ENCODE results near the genes PDX1 and SLC46A3.

DNA sequence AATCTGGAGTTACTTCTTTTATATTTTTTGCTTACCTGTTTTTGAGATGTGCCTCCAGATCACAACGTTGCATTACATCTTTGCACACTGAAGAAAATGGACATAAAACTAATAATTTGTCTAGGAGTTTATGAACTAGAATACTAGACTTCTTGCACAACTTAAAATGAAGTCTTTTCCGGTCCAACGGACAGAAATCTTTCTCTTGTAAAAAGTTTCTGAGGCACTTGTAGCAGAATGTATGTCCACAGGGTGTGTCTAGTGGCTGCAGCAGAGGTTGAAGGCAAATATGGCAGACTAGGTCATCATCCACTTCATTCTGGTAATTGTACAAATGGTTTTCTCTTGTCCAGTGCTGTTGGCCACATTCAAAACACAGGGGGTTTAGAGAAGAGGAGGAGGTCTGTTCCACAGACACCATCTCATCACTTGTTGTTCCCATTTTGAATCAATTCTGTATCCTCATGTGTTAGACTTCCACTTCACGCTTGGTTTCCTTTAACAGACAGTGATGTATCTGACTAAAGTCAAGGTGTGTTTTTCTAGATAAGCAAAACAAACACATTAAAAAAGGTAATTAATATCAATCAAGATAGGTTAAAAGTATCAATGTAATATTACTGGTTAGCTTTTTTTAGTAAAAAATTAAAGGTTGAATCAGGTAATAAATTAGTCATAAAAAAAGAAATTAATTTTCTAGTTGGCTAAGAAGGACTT lies 38.9 kb downstream of the LNX2 start:
- PRO-cap: no peak
- RAMPAGE, long total RNA, 2 experiments: no peak in any of the 2 experiments

DNA sequence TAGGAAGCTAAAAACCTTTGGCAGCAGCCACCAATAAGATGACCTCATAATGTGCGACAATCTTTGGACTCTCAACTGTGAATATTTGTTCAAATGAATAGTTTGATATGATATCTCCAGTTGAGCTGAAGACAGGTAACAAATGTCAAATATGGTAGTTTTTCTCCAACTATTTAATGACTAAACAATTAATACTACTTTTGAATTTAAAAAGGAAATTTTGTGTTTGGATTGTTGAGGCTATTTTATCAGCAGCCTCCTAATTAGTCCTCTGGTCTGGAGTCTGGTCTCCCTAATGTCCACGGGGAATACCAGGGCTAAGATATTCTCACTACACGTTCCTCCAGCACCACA lies 51.0 kb upstream of the PDX1 start:
- PRO-cap: no peak
- RAMPAGE, long total RNA, 2 experiments: no peak in any of the 2 experiments

DNA sequence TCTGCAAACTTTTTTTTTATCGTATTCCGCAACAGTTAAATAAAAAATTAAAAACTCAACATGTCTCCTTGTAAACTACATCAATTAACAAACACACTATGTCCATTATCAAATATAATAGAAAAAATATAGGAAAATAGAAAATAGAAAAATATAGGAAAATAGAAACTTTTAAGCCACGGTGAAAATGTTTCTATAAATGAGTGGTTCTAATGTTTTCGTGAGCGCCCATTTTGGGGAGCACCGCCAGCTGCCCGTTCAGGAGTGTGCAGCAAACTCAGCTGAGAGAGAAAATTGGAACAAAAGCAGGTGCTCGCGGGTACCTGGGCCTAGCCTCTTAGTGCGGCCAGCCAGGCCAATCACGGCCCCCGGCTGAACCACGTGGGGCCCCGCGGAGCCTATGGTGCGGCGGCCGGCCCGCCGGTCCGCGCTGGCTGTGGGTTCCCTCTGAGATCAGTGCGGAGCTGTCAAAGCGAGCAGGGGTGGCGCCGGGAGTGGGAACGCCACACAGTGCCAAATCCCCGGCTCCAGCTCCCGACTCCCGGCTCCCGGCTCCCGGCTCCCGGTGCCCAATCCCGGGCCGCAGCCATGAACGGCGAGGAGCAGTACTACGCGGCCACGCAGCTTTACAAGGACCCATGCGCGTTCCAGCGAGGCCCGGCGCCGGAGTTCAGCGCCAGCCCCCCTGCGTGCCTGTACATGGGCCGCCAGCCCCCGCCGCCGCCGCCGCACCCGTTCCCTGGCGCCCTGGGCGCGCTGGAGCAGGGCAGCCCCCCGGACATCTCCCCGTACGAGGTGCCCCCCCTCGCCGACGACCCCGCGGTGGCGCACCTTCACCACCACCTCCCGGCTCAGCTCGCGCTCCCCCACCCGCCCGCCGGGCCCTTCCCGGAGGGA lies at the start of gene PDX1:
PDX1 (plus strand) TSS at position 450 of the 897 bp plus-strand sequence.
- PRO-cap: no peak
- RAMPAGE, long total RNA, 2 experiments: no peak in any of the 2 experiments

DNA sequence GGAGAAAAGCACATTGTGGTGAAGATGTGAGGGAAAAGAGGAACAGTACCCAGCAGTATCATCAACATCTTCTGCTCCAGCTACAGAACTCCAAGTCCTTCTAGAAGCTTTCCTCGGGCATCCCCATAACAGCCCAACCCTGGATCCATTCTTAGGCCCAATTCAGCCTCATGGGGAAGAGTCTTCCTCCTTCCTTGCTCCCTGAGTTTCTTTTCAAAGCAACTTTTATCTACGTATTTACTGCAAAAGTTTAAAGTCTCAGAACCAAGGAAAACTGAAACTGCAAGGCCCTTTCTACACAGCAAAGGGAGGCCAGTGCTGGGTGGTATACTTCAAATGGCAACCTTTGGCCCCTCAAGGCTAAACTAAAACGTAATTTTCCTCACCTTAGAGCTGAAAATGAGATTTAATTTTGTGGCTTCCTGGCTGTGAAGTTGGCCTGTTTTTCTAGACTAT lies 5.7 kb downstream of the CDX2 start:
- PRO-cap: no peak
- RAMPAGE, long total RNA, 2 experiments: no peak in any of the 2 experiments

- PRO-cap: no peak
- RAMPAGE, long total RNA, 2 experiments: no peak in any of the 2 experiments
These were observed 6.0 kb upstream of the CDX2 start for GRCh38 chr13:27975101-27975578.

- PRO-cap: no peak
- RAMPAGE, long total RNA, 2 experiments: no peak in any of the 2 experiments
These were observed 9.0 kb upstream of the CDX2 start for GRCh38 chr13:27977785-27978933.

DNA sequence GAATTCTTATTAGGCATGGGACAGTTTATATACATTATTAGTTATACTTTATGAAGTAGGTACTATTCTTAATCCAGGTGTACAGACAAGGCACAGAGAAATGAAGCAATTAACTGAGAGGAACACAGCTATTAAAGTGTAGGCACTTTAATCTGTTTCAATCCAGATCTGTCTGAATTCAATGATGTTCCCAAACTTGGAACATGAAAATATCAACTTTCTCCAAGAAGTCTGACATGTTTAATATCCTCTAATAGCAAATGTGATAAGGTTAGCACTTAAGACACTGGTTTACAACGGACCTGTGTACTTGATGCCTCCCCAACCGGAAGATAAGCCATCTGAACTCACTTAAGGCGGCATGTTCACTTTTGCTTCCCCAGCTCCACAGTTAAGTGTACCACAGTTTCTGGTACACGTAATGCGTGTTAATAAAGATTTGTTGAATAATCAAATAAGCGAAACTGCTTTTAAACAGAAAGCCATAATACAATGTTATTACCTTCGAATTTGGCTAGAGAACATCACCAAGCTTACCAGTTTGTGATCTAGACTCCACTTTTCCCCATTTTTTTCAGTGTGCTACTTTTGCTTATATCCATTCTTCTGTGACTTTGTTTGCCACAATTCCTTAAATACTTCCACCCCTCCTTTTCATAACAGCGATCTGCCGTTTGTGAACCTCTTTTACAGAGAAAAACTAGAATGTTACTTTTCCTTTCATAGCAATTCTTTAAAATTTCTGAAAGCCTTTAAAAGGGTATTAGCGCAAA lies 1.4 kb upstream of the PAN3 start:
- PRO-cap: no peak
- RAMPAGE, long total RNA, 2 experiments: no peak in any of the 2 experiments

DNA sequence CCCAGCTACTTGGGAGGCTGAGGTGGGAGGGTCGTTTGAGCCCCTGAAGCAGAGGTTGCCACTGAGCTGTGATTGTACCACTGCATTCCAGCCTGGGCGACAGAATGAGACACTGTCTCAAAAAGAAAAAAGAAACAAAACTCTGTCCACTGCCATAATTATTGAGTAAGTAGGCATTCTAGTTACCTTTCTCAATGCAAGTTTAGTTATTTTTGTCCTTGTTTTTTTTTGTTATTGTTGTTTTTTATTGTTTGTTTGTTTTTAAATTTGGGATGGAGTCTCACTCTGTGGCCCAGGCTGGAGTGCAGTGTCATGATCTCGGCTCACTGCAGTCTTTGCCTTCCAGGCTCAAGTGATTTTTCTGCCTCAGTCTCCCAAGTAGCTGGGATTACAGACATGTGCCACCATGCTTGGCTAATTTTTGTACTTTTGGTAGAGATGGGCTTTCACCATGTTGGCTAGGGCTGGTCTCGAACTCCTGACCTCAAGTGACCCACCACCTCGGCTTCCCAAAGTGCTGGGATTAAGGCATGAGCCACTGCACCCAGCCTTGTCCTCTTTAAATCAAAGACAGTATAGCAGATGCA lies 57.0 kb downstream of the PAN3 start:
- PRO-cap: no peak
- RAMPAGE, long total RNA, 2 experiments: no peak in any of the 2 experiments

GRCh38 chr13:28215158-28216168 lies 77.1 kb downstream of the PAN3 start:
- PRO-cap: no peak
- RAMPAGE, long total RNA, 2 experiments: no peak in any of the 2 experiments

GRCh38 chr13:28256028-28256675 lies 117.8 kb downstream of the PAN3 start:
- PRO-cap: no peak
- RAMPAGE, long total RNA, 2 experiments: start-site peak on the plus strand in 1 of 2 experiments, at chr13:28256182-28256529 at its widest, 7 reads per replicate

- PRO-cap: no peak
- RAMPAGE, long total RNA, 2 experiments: start-site peak on the minus strand in 1 of 2 experiments, at chr13:28427181-28427266 at its widest, 6 reads per replicate
These were observed 67.9 kb downstream of the FLT1 start for GRCh38 chr13:28427001-28427379.

- PRO-cap: no peak
- RAMPAGE, long total RNA, 2 experiments: no peak in any of the 2 experiments
These were observed 25.3 kb downstream of the POMP start for GRCh38 chr13:28684276-28684621.

- PRO-cap: unidirectional peak, plus-strand start at chr13:28718507; bidirectional peak, plus-strand start at chr13:28719126, minus-strand start at chr13:28718884
- RAMPAGE, long total RNA, 2 experiments: start-site peak on the minus strand in 2 of 2 experiments, at chr13:28718937-28718987 at its widest, 28 to 70 reads per replicate
These were observed at the start of gene SLC46A3 for GRCh38 chr13:28718056-28719345. TSS of gene SLC46A3 (minus strand) at chr13:28718970.

GRCh38 chr13:29126147-29126604 lies 306.0 kb downstream of the MTUS2 start:
- PRO-cap: no peak
- RAMPAGE, long total RNA, 2 experiments: no peak in any of the 2 experiments

DNA sequence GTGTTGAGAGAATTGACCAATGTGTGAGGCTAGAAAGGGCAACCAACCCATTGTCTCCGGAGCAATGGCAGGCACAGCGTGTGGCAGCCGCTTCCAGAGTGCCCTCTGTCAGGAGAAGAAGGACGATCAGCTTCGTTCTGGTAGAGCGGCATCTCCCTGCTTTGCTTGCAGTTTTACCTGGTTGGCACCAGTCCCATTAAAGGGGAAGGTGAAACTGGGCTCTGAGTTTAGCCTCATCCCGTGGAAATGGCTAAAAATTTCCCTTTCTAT lies 81.4 kb upstream of the SLC7A1 start:
- PRO-cap: no peak
- RAMPAGE, long total RNA, 2 experiments: no peak in any of the 2 experiments

GRCh38 chr13:29810365-29811063 lies 39.9 kb downstream of the UBL3 start:
- PRO-cap: no peak
- RAMPAGE, long total RNA, 2 experiments: no peak in any of the 2 experiments

DNA sequence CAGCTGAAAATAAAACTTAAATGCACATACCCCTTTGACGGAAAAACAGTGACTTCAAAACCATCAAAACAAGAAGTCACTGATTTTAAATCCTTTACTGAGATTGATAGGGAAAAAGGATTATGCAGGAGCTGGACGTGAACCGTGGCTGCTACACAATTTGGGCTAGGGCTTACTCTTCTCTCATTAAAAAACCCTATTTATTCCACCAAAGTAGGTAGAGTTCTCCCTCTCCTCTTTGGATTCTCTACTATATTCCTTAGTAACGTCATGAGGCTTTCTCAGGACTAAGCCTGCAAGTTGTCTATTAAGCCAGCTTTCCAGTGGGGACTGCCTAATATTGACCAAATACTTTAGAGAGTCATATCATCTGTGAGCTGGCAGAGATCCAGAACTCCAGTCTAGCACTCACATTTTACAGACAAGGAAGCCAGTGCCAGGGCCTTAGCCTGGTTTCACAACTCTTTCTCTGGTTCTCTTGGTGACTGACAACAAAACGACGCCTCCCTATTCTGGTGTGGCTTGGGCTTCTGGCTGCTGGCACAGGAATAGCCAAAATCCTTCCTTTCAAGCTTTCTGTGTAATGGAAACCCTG lies 74.9 kb upstream of the UBL3 start:
- PRO-cap: unidirectional peak, minus-strand start at position 332 of the sequence
- RAMPAGE, long total RNA, 2 experiments: no peak in any of the 2 experiments

DNA sequence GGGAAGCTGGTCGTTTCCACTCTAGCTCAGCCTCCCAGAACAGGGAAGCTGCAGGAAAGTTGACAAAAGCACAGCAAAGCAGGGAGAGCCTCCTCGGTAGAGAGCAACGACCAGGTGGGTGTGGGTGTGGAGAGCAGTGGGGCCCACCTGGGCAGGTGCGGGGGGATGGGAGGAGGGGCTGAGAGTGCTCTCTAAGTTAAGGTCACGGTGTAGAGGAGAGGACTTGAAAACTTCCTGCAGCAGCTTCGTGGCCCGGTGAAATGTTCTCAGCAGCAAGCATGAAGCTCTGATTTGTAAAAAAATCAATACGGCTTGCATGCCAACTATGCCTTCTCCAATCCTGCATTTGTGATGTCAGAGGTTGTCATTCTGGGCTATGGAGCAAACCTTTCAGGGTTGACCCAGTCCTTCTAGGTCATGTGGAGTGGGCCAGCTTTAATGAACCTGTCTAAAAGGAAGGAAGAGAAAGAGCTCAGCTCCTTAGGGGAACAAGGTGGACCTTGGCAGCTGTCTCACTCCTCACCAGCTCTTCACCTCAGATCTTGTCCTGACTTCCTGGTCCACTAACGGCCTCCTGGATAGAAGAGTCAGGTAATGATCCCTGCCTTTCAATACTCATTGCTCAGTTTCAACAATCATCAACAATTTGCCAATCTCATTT lies 85.8 kb upstream of the UBL3 start:
- PRO-cap: no peak
- RAMPAGE, long total RNA, 2 experiments: no peak in any of the 2 experiments

- PRO-cap: no peak
- RAMPAGE, long total RNA, 2 experiments: no peak in any of the 2 experiments
These were observed 222.1 kb upstream of the UBL3 start for GRCh38 chr13:30072396-30073086.

- PRO-cap: no peak
- RAMPAGE, long total RNA, 2 experiments: no peak in any of the 2 experiments
These were observed 158.5 kb downstream of the KATNAL1 start for GRCh38 chr13:30148958-30149169.

All from lower leg skin (tissue), 2 donors.